Pericardium fibroblast (primary cell): Measurements from ENCODE around the genes ZFAND4, FAM25G and AGAP9.

GRCh38 chr10:44968123-44968480 lies 8.5 kb downstream of the RASSF4 start:
- RAMPAGE, long total RNA: no peak

DNA sequence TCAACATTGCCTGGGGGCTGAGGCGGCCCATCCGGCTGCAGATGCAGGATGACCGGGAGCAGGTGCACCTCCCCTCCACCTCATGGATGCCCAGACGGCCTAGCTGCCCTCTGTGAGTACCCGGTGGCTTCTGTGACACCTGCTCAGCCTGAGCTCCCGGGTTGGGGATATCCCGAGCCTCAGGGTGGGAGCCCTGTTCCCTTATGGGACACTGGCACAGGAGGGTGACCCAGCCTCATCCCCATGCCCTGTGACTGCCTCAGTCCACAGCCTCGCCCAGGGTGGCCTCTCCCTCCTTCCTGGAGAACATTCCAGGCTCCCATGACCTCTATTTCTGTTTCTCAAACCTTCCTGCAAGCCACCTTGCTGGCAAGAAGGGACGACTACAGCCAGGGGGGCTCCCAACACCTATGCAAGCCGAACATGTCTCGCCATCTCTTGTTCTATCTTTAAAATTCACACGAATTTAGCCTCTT lies 4.0 kb upstream of the DEPP1 start:
- RAMPAGE, long total RNA: no peak

DNA sequence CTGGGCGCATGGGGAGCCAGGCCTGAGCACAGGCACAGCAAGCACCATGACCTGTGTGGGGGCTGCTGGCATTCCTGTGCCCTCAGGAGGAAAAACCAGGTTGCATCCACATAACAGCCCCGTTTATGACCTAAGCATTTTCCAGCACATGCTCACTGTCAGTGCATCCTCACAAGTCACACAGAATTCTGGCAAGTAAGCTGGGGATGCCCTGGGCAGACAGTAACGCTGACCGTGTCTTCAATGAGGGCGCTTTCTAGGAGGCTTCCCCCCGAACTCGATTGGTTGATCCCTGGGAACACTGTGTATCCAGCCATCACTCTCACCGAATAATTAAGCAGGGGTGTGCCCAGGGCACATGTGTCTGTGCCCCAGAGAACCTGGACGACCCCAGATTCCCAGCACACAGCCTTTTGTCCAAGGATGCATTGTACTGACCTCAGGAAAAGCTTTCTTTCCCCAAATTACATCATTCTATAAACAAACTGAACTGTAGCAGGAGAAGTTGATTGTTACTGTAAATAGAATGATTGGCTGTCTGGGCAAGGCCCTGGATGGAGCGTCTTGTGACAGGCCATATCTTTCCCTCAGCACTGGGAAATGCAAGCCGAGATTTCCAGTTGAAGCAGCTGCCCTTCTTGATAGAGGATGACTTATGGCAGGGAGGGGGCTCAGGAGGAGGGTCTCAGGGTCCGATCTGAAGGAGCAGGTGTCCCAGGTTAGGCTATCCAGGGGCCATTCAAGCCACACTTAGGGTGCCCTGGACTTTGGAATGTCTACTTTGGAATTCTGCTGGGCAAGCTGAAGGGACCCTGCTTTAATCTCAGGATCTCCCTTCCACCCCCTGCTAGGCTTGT lies 6.6 kb upstream of the DEPP1 start:
- RAMPAGE, long total RNA: no peak

GRCh38 chr10:44989831-44990680 lies 10.7 kb upstream of the ZNF22 start:
- RAMPAGE, long total RNA: no peak

DNA sequence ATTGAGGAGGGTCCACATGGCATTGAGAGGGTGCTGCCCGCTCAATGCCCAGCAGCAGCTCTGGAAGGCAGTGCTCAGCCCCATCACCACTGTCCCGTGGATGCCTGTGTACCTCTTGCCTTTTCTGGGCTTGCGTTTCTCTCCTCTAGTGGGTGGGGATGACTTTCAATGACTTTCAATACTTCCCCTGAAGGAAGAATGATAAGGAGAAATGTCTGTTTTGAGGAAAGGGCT lies 6.8 kb upstream of the ZNF22 start:
- RAMPAGE, long total RNA: no peak

GRCh38 chr10:44995797-44996803 lies 4.6 kb upstream of the ZNF22 start:
- RAMPAGE, long total RNA: no peak

DNA sequence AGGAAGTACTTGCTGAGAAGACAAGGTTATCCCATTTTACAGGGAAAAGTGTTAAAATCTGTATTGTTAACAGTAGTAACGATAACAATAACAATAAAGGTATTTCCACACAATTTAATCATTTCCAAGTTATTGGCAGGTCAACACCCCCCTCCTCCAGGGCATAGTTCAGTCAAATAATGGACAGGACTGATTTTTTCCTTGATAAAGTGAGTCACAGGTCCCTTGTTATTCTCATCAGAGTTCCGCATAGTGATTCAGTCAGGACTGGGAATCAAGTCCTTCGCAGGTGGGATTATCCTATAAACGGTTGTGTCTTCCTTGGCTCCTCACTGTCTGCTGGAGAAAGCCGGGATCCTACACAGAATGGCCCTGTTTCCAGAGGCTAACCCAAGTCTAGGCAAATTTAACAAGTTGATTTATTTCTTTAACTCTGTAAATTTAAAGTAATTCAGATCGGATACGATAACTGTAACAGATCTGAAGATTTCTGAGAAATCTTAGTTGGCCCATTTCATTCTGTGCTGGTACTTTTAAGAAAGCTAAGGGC lies 2.6 kb downstream of the ALOX5 start:
- RAMPAGE, long total RNA: no peak

DNA sequence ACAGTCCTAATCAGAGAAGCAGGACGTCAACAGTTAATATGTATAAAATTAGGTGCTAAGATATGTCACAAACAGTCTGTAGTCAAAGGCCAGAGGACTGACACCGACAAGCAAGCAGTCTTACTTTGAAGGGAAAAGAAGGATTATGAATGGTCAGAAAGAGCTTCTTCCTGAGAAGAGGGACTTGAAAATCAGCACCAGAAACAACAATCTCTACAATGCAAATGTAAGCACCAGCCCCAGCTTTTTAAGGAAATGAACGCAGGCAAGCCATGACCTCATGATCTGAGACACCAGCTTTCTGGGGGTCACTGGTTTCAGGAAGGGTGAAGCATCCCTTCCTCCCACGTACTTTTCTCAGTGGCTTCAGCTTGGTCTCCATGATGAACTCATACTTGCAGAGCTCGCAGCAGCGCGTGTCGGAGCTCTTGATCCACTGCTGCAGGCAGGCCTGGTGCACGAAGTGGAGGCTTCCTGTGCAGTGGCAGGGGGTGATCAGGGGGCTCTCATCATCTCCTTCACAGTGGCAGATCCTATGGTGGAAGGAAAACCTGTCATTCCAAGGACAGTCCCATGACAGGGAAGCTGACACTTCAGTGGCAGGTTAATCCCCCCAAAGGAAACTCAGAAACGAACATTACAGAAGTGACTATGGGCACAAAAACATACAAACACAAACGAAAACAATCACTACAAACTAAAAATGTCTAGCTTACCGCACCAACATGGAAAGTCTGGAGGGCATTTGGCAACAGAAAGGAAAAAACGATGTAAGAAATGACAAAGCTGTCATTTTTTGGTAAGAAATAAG lies 74.1 kb downstream of the MARCHF8 start:
- RAMPAGE, long total RNA: no peak

DNA sequence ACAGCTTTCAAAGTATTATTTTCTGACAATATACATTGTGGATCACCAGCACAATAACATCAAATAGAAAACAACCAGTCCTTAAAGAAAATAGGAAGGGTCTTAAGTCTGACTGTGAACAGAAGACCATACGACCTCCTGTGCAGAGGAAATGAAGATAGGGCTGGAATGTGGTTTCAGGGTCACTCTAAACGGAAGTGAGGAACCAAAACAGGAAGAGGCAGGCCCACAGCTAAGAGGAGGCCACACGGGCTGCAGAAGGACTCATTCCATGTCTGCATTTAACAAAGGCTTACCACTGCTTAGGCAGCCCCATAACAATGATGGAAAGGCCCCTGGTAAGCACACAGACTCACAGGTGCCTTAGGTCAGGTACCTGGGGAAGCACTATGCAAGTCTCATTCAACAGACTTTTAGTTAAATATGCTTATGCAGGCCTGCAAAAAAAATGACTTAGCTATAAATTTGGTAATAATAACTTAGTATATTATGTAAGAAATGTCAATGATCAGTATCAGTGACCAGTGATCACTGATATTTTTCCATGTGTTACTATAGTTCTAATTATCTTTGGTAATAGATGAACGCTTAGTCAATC lies 22.4 kb upstream of the MARCHF8 start:
- RAMPAGE, long total RNA: no peak

- RAMPAGE, long total RNA: no peak
Measured at GRCh38 chr10:45672040-45673066, at the start of gene ZFAND4. TSS of gene ZFAND4 (minus strand) at chr10:45672772.

DNA sequence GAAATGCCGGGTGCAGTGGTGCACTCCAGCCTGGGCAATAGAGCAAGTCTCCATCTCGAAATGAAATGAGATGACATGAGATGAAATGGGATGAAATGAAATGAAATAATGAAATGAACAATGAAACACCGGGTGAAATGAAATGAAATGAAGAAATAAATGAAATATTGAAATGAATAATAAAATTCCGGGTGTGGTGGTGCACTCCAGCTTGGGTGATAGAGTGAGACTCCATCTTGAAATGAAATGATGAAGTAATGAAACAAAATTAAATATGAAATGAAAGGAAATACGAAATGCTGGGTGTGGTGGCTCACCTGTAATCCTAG lies 21.4 kb downstream of the TIMM23 start:
- RAMPAGE, long total RNA: no peak

DNA sequence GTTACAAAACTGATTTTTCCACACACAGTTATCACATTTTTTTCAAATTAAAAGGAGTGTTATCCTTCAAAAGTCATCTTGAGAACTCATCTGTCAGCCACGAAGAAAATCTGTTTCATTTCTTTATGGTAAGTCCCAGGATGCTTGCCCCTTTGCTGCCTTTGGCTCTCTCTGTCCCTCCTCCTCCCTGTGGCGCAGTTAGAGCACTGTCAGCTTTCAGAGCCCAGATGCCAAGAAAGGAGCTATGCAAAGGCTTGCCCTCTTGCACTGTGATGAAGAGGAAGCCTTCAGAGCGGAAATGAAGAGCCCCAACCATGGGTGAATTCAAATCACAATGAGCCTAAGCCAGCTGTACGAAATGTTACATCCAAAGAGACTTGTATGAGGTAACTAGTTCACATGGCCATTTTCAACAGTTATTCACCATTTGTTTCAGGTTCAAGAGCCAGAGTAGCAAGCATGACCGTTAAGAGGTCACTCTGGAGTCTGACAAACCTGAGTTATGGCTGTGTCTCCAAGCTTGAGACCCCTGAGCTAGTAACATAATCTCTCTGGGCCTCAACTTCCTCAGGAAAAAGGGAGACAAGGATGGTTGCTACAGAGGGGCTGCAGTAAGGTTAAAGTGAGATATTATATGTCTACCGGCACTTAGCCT lies 10.5 kb downstream of the NCOA4 start:
- RAMPAGE, long total RNA: no peak

GRCh38 chr10:46052483-46052859 lies 6.4 kb upstream of the MSMB start:
- RAMPAGE, long total RNA: no peak

DNA sequence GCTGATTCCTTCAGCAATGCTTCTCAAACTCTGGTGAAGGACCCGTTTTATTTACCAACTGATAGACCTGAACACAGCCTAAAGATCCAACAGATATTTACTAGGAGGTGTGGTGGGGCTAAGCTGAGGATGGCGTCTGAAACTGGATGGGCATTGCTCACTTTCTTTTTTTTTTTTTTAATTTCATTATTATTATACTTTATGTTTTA lies 93.6 kb downstream of the PTPN20 start:
- RAMPAGE, long total RNA: no peak

GRCh38 chr10:47026056-47026322 lies 114.8 kb downstream of the PTPN20 start:
- RAMPAGE, long total RNA: no peak

DNA sequence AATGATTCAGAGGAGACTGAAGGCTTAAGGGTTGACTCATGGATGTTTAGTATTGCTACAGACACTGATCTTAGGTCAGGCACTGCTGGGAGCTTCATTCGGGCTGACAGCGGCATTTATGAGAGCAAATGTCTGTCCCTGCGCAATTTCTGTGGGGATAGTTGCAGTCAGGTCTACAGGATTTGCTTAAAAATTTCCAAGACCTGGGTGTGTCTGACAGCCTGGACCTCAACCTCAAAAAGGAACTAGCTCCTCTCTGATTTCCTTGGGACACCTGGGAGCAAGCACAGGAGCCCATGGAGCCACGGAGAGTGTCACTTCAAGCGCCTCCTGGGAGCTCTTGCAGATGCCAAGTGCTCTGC lies 162.3 kb upstream of the GDF10 start:
- RAMPAGE, long total RNA: no peak

DNA sequence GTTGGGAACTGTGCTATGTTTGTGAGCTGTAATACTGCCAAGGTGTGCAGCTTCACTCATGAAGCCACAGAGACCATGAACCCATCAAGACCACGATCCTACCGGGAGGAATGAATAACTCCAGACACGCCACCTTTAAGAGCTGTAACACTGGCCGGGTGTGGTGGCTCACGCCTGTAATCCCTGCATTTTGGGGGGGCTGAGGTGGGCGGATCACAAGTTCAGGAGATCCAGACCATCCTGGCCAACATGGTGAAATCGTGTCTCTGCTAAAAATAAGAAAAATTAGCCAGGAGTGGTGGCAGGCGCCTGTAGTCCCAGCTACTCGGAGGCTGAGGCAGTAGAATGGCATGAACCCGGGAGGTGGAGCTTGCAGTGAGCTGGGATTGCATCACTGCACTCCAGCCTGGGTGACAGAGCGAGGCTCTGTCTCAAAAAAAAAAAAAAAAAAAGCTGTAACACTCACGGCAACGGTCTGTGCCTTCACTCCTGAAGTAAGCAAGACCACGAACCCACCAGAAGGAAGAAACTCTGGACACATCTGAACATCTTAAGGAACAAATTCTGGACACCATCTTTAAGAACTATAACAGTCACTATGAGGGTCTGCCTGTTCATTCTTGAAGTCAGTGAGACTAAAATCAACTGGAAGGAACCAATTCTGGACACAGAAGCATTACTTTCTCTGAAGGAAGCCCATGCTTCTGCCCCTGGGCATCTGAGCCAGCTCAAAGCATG lies 132.7 kb upstream of the GDF10 start:
- RAMPAGE, long total RNA: no peak

GRCh38 chr10:47491482-47491855 lies at the start of gene FAM25G:
TSS of gene FAM25G (minus strand) at chr10:47491700.
- RAMPAGE, long total RNA: no peak

GRCh38 chr10:47523303-47523886 lies at the start of gene AGAP9:
TSS of gene AGAP9 (minus strand) at chr10:47523638.
- RAMPAGE, long total RNA: no peak

DNA sequence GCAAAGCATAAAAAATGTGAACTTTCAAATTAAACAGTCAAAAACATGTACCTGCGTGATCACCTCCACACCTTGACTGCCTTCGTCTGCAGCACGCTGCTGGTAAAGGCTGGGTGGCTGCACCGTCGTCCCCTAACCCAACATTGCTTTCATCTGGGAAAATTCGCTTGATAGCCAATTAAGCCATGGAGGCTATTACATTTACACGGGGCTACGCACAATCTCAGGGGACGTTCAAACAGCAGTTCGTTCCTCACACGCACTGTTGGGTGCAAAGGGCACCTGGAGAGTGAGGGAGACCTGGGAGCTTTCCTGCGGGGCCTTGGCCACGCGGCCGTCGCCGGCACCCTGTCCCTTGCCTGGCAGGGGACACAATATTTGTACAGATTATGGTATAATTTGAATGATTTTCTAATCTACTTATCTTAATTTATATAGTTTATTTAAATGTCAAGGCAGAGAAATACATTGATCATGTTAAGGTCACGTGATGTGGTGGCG lies 76.2 kb upstream of the AGAP9 start:
- RAMPAGE, long total RNA: no peak